Jejunum (tissue), 1 donor: Measurements from ENCODE around the gene CAND2.

GRCh38 chr3:12796355-12796894 lies at the start of gene CAND2:
Gene CAND2 (plus strand): TSS chr3:12796680.
- PRO-cap: bidirectional peak, plus-strand start at chr3:12796682, minus-strand start at chr3:12796589

DNA sequence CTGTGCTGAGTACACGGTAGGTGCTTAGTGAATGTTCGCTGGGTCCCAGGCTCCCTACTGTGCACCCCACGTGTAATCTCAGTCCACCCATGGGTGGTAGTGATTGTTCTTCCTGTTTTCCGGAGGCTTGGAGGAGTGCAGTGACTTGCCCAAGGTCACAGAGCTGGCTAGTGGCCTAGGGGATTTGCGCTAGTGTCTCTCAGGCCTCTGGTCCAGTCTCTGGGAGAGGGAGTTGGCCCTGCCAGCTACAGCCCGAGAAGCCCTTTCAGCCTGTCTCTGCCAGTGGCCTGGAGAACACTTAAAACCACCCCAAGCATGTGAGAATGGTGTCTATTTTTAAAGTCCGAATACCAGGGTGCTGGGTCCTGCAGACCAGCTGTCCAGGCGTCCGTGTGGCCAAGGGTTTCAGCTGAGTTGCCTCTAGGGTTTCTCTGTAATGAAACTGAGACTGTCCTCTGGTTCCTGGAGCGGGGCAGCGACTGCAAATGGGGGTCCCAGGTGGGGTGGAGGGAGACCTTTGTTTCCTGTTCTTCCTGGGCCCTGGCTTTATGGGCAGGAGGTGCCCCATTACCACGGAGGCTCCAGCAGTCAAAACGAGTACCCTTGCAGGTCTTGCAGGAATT lies 2.1 kb downstream of the CAND2 start:
- PRO-cap: no peak

- PRO-cap: no peak
Observed at GRCh38 chr3:12832039-12833181, 9.0 kb downstream of the RPL32 start.

GRCh38 chr3:12834316-12834510 lies 7.2 kb downstream of the RPL32 start:
- PRO-cap: no peak

DNA sequence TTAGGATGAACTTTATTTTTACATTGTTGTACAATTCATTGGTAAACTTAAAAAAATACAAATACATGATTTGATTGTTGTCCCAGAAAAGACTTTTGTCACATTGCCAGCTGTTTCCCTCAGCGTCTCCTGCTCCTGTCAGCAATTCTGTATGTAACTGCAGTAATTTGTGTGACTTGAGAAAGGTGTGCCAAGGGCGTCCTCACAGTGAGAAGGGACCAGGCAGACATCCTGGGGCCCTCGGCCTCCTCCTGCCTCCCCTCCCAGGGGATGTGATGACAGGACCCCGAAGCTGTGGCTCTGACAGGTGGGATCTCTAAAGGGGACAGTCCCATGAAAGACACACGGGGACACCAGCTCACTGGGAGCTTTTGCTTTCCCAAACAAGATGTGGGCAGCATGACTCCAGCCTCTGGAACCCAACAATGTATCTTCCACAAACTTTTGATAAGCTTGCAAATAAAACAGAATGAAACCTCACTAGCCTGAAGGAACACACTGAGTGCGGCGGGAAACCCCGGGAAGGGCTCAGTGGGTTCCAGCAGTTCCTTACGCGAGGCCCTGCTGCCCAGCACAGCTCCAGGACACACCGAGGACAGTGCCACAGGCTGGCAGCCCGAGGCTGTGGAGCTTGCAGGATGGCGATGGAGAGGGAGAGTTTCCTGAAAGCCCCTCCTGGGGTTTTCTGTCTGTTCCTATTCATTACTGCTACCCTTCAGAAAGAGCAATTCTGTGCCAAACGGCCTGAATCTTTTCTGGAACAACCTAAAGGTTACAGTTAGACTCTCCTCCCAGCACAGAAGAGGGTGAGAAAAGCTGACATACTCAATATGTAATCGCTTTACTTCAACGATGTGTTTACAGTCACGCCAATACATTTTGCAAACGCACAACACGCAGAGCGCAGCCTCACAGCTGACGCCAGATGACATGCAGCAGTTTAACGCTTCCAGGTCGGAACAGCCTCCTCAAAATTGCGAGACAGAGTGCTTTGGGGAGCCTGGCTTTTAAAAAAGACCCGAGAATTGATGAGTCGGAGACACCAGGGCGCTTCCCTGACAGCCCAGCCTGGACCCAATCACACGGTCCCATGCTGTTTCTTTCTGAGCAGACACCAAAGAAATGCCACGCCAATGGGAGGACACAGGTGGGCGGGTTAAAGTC lies 56.9 kb upstream of the RPL32 start:
- PRO-cap: no peak

DNA sequence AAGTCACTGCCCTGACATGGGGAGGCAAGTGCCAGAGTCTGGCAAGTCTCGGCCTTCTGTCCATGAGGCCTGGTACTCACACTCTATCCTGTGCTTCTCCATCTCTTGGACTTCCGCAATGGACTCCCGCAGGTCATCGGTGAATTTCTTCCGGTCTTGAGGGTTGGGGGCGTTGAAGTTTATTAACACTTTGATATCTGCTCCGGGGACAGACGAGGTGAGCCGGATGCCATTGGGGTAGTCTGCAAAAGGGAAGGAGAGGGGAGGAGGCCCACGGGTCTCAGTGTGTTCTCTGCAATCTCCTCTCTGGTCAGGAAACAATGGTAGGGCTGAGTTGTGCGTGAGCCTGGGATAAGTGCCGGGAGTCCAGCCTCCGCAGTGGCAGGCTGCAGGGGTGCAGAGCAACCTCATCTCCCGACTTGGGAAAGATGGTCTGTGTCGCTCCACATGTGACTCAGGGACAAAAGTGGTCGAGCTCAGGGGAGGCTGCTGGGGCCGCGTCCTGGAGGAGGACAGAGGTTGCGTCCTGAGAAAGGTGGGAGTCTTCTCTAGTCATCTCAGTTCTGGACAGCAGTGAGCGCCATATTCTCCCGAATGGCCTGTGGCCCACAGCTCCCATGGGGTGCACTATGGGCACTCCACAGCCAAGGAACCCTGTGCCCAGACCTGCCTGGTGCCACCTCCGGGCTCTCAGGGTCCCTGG lies 68.0 kb upstream of the RPL32 start:
- PRO-cap: no peak

GRCh38 chr3:12911754-12912038 lies 70.3 kb upstream of the RPL32 start:
- PRO-cap: no peak

DNA sequence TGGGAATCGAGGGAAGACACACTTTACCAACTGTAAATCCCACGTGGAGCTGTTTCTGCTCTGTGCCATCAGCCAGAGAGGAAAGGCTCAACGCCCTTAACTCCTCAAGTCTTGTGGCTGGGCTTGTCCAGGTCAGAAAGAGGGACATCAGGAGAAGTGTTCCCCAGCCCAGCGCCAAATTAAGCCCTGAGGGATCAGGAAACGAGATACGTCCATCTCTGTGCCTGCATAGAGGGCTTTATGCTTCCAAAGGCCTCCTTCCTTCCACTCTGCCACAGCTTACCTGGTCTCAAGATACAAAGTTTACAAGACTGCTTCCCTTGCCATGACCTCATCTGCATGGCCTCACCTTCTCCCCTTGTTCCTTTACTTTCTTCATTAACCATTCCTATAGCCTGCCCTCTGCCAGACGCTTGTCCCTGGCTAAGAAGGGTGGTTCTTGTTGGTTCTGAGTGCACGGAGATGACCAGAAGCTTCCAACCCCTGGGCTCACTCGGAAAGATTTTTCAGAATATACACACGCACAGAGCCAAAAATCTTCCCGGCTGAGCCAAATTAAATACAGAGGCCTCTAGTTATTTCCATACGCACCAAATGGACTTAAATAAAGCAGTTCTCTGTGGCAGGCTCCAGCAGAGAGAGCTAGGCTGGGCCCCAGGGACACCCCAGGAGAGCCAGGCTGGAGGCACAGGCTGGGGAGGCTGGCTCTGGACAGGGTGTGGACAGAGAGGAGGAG lies 115.7 kb upstream of the RPL32 start:
- PRO-cap: no peak

DNA sequence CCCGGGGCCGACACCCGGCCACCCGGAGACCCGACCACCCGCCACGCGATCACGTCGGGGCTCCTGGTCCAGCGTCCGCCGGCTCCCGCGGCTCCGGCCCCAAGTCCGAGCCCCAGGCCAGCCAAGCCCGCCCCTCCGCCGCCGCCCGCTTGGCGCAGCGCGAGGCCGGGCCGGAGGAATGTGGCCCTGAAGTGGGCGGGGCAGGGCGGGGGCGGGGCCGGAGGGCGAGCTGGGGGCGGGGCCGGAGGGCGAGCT lies 105.8 kb downstream of the IQSEC1 start:
- PRO-cap: bidirectional peak, plus-strand start outside the sequence, minus-strand start at position 151 of the sequence

DNA sequence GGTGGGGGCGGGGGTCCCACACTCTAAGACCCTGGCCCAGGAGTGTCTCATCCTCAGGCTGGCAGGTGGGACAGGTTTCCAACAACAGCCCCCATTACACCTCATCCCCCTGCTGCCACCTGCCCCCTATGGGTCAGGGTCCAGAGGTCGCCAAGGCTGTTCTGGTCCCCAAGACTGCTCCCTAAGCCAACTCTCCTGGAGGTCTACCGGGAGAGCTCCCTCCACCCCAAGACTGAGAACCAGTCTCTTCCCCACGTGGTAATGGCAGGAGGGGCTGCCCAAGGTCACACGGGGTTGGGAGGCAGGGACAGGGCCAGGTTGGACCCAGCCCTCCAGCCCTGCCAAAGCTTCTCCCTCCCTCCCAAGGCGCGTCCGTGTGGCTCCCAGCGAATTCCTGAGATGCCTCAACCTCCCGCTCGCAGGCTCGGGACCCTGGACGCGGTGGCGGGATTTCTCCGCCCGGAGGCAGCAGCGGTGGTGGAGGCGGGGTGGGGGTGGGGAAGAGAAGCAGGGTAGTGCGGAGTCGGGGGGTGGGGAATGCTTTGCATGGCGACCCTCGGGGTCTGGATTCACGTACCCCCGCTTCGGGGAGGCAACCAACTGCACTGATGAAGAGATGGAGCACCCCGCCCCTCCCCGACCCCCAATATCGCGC lies 80.1 kb downstream of the IQSEC1 start:
- PRO-cap: no peak

DNA sequence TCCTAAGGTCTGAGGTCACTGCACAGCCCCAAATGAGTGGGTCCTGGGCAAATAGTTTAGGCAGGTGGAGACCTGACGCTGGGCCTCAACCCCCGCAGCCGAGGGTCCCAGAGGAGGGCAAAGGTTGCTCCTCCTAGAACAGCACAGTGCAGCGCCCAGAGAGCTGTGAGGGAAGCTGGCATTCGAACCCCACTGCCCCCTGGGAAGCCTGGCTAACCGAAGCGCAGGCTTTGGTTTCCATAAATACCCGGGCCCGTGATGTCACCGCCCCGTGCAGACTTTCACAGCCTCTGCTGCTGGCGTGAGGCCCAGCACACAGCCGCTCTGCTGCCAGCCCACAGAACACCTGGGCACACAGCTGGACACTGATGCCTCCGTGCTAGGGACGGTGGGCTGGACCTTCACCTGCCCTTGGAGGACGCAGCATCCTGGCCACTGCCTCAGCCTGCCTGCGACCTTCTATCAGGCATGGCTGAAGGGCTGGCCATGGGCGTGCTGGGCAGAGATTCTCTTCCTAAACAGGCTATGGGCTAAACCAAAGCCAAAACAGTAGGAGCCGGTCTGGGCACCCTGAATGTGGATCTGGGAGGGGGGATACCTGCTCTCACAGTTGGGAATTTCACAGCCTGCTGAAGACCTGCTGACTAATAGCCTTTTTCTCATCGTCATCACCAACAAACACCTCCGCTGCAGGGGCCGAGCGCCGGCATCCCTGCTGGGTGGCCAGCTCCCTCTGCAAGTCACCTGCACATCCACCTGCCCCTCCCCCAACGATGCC lies 901 bp downstream of the IQSEC1 start:
- PRO-cap: no peak

DNA sequence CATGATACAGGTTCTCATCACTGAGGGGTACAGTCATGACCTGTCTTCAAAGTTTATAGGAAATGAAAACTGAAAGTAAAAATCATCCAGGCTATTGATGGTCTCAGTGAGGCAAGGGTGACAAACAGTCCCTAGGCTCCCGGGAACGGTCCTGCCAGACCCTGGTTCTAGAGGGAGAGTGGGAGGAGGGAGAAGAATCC lies 76.5 kb upstream of the IQSEC1 start:
- PRO-cap: no peak

GRCh38 chr3:13262476-13262740 lies 157.7 kb downstream of the NUP210 start:
- PRO-cap: no peak

DNA sequence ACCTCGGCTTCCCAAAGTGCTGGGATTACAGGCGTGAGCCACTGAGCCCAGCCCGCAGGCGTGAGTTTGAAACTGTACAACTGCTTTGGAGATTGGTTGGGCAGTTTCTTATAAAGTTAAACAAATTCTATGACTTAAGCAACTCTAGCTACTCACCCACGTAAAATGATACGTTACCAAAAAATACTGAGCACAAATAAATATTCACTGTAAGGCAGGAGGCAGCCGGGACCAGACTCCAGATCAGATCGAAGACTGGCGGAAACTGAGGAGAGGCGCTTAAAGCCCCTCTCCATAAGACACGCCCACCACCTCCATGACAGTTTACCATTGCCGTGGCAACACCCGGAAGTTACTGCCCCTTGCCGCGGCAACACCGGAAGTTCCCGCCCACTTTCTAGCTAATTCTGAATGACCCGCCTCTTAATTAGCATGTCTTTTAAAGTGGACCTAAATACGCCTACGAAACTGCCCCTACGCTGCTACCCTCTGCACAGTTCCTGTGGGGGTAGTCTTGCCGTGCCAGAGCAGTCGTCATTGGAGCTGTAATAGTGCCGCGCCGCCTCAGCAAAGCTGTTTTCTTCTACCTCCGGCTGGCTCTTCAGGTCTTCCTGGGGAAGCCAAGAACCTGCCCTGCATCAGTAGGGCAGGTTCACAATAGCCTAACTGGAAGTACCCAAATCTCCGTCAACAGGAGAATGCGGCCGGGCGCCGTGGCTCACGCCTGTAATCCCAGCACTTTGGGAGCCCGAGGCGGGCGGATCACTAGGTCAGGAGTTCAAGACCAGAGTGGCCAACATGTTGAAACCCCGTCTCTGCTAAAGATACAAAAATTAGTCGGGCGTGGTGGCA lies 28.3 kb upstream of the HDAC11 start:
- PRO-cap: bidirectional peak, plus-strand start at position 511 of the sequence, minus-strand start at position 257 of the sequence

DNA sequence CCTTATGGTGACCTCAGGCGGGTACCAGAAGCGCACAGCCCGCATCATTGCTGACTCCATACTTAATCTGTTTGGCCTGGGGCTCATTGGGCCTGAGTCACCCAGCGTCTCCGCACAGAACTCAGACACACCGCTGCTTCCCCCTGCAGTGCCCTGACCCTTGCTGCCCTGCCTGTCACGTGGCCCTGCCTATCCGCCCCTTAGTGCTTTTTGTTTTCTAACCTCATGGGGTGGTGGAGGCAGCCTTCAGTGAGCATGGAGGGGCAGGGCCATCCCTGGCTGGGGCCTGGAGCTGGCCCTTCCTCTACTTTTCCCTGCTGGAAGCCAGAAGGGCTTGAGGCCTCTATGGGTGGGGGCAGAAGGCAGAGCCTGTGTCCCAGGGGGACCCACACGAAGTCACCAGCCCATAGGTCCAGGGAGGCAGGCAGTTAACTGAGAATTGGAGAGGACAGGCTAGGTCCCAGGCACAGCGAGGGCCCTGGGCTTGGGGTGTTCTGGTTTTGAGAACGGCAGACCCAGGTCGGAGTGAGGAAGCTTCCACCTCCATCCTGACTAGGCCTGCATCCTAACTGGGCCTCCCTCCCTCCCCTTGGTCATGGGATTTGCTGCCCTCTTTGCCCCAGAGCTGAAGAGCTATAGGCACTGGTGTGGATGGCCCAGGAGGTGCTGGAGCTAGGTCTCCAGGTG lies 24.6 kb downstream of the HDAC11 start:
- PRO-cap: no peak

GRCh38 chr3:13517062-13517792 lies 31.7 kb upstream of the FBLN2 start:
- PRO-cap: no peak

DNA sequence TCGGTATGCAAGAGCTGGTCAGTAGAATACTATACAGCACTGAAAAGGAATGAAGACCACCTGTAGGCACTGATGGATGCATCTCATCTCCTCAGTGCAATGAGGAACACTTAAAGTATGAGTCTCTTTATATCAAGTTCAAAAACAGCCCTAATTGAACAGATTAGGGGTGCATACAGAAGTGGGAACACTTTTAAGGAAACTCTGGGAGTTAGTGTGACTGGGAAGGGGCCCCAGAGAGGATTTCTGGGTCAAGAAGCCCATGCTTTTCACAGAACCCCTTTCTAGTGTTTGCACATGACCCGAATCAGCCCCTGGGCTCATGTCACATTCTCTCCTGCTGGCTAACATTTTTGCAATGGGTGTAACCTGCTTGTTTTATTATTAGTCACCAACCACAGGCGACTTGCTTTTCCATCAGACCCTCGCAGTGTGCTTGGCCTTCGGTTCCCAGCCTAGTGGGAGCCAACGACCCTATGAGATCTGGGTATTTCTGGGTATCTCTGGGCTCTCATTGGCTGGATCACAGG lies 11.2 kb upstream of the FBLN2 start:
- PRO-cap: no peak

DNA sequence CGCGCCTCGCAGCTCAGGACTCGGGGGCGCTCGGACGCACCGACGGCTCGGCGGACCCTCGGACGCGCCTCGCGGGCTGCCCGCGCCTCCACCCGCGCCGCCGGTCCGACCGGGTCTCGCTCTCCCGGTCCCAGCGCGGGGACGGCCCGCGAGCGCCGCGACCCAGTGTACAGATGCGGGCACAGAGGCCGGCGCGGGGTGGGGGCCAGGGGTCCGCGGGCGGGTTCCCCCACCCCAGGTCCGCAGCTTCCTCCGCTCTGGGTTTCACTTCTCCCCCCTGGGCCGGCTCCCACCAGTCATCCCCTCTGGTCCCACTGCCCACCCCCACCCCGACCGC lies 297 bp downstream of the FBLN2 start:
- PRO-cap: no peak

DNA sequence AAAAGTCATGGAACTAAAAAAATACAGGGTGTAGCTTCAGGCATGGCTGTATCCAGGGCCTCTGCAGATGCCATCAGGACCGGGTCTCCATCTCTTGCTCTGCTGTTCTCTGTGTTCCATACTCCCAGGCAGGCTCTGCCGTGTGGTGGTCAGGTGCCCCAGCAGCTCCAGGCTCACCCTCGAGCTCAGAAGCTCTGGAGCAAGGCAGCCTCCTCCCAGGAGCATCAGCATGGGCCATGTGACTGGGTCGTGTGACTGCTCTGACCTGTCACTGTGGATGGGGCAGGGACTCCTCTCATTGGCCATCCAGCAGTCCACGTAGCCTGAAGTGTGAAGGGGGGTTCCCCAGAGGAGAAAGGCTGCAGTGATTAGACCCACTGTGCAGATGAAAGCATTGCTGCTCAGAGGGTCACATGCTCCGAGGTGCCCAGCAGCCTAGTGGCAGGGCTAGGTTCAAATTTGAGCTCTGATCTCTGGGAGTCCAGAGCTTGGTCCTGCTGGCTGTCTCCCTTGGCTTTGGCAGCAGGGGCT lies 8.6 kb downstream of the FBLN2 start:
- PRO-cap: no peak

DNA sequence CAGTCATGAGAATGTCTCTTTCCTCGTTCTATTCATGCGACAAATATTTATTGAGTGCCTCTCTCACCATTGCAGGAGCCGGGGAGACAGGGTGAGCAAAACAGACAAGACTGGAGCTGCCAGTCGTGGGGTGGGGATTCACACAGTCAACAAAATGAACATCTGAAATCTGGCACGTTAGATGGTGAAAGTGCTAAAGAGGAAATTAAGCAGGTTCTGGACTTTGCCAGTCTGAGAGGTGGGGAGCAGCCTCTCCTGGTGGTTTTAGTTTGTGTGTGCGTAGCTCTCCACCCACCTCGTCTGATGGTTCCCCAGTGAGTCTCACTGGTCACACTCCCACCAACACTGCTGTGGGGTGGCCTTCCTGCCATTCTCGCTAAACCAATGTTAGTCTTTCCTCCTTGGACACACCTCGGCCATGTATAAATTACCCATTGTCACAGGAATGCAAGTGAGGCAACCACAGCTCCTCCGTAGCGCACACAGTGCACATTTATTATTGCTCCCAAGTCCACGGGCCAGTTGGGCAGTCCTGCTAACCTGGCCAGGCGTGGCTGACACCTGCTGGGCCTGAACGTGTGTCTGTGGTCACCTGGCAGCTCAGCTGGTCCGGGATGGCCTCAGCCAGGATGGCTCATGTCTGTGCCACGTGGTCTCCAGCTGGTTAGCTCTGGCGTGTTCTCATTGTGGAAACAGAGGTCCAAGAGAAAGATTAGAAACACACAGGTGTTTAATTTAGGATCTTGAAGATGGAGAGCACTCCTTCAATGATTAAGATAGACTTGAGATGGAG lies 31.6 kb downstream of the FBLN2 start:
- PRO-cap: no peak